Right ventricle myocardium (tissue), 1 donor: ENCODE measurements around a stretch of chr5.

DNA sequence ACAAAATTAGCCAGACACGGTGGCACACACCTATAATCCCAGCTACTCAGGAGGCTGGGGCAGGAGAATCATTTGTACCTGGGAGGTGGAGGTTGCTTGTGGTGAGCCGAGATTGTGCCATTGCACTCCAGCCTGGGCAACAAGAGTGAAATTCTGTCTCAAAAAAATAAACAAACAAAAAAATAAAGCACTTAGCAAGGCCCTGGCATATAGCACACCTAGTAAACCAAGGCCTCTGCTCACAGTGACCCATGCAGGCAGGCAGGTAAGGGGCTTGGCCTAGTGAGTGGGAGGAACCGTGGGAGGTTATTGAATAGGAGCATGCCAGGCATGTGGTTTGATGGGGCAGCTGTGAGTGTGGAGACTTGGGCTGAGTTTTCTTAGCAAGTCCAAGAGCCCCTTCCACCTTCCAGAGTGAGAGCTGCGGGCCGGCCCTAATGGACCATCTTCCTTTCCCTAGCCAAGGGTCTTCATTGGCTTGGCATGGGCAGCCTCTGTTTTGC, 4.6 kb upstream of the NDST1 start:
- PRO-cap, 2 experiments: no peak in any of the 2 experiments

- PRO-cap, 2 experiments: no peak in any of the 2 experiments
Observed at GRCh38 chr5:150508880-150509411, 1.0 kb downstream of the NDST1 start.

- PRO-cap, 2 experiments: no peak in any of the 2 experiments
Observed at GRCh38 chr5:150515356-150515859, 7.5 kb downstream of the NDST1 start.

DNA sequence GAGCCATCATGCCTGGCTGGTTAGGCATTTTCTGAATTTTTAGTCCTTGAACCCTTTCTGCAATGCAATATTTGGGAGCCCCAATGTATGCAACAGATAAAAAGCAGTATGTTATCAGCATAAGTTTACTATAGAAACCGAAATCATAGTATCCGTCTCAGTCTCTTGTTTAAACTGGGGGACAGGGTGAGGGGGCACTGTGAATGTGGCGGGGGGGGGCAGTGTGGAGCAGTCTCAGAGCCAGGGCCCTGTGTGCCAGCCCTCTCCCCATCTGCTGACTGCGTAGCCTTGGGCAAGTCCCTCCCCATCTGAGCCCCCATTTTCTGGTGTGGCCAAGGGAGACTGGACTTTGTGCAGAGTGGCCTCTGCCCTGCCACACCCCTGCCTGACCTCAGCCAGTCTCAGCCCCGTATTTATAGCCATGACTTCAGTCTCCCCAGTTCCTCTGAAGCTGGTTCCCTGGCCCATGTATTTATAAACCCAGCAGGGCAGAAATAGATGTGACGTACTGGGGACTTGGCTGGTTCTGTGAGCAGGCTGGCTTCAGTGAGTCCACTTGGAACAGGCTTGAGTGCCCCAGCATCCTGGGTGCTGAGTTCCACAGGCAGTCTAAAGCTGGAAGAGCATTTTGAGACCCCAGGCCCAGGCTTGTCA, 30.8 kb upstream of the SYNPO start:
- PRO-cap, 2 experiments: peak in 2 of 2 experiments; most common plus-strand start position 555 of the sequence (in 2); most common minus-strand start position 447 of the sequence (in 2)

DNA sequence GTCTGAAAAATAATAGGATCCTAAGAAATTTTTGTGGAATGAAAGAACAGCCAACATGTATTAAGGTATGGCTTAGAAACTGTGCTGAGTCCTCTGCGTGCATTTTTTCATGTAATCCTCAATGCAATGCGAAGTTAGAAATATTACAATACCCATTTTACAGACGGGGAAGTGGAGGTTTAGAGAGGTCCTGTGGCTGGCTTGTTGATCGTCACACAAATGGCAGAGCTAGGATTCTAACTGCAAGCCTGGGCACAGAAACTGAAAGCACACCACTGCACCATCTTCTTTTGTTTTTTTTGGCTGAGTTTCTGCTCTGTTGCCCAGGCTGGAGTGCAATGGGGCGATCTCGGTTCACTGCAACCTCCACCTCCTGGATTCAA, 23.5 kb upstream of the SYNPO start:
- PRO-cap, 2 experiments: no peak in any of the 2 experiments

DNA sequence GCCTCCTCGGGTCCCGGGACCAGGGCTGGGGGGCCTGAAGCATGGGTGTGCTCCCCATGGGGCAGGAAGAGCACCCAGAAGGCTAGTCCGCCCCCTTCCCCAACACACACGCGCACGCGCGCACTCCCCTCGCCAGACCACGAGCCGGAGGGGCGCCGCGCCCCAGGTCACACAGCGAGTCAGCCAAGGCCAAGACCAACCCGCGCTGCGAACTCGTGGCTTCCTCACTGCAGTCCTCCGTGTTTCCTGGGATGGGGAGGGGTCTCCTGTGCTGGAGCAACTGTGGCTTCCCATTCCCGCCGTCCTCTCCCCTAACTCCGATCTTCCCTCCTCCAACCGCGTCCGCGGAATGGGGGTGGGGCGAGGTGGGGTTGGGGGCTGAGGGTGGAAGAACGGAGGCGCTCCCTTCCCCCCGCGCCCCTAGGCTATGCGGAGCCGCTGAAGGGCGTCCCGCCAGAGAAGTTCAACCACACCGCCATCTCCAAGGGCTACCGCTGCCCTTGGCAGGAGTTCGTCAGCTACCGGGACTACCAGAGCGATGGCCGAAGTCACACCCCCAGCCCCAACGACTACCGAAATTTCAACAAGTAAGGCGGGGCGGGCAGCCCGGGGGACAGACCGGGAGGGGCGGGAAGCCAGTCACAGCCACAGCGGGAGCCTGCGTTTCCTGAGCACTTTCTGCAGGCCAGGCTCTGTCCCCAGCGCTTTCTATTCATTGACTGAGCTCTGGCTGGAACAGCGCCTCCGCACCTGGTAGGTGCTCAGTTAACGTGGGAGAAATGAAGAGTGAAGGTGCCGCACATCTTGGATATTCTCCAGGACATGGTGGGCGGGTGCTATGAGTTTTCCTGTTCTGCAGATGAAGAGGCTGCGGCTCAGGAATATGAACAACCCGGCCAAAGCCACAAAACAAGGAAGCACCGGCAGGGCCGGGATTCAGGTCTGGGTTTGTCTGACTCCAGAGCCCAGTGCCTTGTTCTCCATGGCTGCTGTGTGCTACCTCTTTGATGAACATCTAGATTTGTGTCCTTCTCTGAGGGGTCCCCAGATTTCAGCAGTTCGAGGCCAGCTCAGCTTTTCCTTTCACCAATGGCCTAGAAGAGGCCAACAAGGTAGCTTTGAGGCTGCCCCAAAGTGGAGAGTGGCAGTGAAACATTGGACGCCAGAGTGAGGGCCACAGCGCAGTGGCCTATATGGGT, 11.3 kb downstream of the MYOZ3 start:
- PRO-cap, 2 experiments: peak in 2 of 2 experiments; most common plus-strand start position 170 of the sequence (in 2); most common minus-strand start position 101 of the sequence (in 1)

GRCh38 chr5:150801104-150802059, 22.8 kb downstream of the SMIM3 start:
- PRO-cap, 2 experiments: no peak in any of the 2 experiments

DNA sequence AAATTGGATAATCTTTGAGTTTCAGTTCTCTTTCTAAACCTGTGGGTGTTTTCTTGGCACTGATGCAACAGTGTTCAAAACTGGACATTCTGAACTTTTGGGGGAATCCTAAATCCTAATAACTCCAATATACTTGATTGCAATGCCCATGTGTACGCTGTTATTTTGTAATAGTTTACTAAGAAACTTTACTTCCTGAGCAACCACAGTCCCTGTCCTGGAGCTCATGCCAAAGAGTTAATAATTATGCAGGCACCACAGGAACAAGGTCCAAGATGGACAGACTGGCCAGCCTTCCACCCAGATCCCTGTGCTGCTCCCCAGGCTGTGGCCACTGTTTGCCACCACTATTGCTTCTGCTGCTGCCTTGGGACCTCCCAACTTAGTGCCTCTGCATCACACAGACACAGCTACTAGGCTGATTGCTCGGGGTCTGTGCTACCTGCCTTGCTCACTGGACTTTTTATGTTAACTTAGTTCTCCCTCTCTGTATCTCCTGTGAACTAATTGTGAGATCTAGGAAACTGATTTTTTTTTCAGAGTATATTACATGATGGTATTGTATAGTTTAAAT, 14.1 kb downstream of the IRGM start:
- PRO-cap, 2 experiments: no peak in any of the 2 experiments

GRCh38 chr5:150946218-150946682, 41.5 kb upstream of the ZNF300 start:
- PRO-cap, 2 experiments: peak in 2 of 2 experiments; most common minus-strand start chr5:150946534 (in 1)

DNA sequence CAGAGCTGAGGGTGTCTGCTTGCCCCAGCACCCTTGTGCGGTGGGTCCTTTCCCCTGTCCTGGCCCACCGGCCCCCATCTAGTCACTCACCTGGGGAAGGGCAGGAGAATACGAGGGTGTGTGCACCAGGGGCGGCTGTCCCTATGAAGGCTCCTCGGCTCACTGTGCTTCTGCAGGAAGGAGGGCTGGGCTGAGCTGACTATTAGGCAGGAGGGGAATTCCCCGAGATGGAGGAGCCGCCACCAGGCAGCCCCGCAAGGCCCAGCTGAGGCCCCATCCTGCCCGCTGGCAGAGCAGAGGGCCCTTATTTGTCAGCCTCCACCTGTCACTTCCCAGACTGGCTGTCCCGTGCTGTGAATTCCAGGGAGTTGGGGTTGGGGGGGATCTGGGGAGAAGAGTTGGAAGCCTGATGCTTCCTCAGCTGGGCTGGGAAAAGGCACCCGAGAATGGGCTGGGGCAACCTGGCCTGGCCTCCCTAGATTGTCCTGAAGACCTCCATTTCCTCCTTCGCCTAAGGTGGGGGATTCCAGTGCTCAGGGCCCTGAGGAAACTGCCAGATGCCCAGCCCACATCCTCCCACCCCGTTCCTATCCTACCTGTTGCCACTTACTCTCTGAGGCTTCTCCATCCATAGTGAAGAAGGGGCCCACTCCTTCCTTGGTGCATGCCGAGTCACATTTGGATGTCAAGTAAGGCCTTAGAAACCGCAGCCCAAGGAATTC, 6.3 kb upstream of the TNIP1 start:
- PRO-cap, 2 experiments: peak in 2 of 2 experiments; most common minus-strand start position 164 of the sequence (in 1)

GRCh38 chr5:151096044-151096763, 15.4 kb upstream of the TNIP1 start:
- PRO-cap, 2 experiments: peak in 1 of 2 experiments; most common minus-strand start chr5:151096286 (in 1)

GRCh38 chr5:151104488-151105458, 23.9 kb upstream of the TNIP1 start:
- PRO-cap, 2 experiments: no peak in any of the 2 experiments

DNA sequence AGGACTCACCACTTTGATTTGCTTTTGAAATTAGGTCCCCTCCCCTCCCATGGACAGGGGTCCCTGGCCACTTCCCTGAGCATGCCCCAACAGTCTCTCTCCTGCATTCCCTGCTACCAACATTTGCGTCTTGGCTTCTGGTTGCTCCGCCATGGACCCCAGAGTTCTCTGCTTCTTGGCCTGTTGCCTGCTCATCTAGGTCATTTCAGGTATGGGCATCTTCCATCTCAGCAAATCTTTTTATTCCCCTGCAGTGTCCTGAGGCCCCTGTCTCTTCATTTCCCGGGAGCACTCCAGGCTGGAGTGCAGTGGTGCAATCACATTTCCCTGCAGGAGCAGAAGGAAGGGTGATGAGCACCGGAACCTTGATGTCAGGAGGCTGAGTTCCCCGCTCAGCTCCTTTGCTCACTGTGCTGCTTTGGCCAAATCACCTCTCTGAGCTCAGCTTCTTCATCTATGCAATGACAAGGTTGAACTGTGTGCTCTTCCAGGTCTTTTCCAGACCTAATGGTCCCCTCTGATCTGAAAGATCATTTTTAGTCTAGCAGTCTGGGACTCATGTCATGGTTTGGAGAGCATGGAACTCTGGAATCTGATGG, 11.8 kb upstream of the ANXA6 start:
- PRO-cap, 2 experiments: no peak in any of the 2 experiments

- PRO-cap, 2 experiments: no peak in any of the 2 experiments
Observed at GRCh38 chr5:151174511-151175235, 17.1 kb upstream of the ANXA6 start.

GRCh38 chr5:151221937-151222488, 1.9 kb downstream of the CCDC69 start:
- PRO-cap, 2 experiments: no peak in any of the 2 experiments

DNA sequence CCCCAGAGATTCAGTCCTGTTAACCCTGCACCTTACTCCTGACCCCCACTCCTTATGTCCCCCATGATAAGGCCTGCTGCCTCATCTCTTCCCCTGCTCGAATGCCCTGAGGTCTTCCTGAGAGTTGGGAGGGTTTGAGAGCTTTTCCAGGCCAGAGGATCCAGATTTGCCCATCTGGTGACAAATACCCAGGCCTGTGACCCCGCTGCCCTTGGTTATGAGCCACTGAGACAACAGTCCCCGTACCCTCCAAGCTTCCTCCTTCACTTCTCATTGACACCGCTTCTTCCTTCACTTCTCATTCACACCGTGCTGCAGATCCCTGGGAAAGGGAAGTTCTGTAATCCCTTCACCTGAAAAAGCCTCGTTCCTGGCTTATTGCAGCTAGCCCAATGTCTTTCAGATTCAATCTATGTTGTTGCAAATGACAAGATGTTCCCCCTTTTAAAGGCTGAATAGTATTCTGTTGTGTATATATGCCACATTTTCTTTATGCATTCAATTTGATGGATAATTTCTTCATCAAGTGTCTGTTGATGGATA, 676 bp downstream of the GM2A start:
- PRO-cap, 2 experiments: no peak in any of the 2 experiments

DNA sequence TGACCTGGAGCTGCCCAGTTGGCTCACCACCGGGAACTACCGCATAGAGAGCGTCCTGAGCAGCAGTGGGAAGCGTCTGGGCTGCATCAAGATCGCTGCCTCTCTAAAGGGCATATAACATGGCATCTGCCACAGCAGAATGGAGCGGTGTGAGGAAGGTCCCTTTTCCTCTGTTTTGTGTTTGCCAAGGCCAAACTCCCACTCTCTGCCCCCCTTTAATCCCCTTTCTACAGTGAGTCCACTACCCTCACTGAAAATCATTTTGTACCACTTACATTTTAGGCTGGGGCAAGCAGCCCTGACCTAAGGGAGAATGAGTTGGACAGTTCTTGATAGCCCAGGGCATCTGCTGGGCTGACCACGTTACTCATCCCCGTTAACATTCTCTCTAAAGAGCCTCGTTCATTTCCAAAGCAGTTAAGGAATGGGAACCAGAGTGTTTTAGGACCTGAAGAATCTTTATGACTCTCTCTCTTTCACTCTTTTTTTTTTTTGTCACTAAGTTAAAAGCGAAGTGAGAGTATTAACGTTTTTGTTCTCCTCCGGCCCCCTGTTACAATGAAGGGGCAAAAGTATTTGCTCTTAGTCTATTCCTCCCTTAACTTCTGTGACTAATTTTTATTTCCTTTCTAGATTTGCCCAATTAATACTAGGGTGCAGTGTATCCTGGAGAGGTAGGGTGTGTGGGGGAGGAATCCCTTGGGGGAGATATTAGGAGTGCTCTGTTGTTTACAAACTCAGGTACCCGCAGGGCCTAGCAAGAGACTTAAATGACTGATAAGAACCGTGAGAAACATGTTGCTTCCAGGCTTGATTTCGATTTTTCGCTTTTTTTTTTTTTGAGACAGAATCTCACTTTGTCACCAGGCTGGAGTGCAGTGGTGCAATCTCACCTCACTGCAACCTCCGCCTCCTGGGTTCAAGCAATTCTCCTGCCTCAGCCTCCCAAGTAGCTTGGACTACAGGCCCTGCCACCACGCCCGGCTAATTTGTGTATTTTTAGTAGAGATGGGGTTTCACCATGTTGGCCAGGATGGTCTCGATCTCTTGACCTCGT, 14.7 kb downstream of the GM2A start:
- PRO-cap, 2 experiments: no peak in any of the 2 experiments

DNA sequence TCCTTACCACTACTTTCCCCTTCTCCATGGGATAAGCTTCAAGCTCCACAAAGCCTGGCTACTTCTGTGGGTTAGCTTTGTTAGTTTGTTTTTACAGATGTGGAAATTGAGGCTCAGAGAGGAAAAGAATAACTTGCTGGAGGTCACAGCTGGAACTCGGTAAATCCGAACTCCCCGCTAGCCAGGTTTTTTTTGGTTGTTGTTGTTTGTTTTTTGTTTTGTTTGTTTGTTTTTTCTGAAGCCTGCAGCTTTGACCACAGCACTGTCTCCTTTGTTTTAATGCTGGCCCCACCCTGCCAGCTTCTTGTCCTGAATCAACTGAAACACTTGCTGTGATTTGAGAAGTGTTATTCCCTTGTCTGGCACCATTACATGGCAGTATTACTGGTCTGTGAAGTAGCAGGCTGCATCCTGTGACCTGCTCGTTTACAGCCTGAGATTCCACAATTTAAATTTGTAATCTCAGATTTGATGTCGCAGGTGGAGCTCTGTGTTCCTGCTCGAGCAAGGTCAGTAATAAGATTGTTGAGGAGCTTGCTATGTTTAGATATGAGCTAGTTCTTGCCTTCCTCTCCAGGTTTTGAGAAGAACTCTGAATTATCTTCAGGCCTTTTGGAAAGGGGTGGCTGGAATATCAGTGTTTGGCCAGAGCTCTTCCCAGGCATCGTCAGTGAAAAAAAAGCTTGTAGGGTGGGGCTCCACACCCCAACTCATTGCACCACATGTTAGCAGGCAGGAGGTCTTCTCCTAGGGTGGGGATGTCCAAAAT, 1.5 kb upstream of the SLC36A2 start:
- PRO-cap, 2 experiments: no peak in any of the 2 experiments

DNA sequence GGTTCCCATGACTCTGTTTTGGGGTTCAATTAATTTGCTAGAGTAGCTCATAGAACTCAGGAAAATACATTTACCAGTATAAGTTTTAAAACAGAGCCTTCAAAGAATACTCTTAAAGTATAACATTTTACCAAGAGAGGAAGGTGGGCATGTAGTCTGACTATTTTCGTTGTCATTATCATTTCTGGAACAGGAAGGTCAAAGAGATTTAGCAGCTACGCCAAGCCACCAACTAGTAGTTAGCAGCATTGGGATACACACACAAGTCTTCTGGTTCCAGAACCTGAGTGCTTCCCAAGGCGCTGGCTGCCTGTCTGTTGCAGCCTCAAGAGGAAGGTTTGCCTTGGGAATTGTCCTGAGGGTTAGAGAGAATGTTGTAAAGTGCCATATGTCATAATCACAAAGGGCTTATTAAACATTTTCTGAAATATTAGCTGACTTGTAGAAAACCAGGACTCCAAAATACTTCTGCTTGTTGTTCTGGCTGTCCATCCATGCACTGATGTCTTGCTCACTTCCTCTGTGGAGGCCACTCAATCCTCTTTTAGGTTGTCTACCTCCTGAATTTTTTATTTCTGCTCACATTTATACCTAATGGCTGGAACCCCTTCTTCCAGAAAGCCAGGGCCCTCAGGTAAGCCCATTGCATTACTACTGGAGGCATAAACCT, 46.2 kb downstream of the SLC36A1 start:
- PRO-cap, 2 experiments: no peak in any of the 2 experiments

DNA sequence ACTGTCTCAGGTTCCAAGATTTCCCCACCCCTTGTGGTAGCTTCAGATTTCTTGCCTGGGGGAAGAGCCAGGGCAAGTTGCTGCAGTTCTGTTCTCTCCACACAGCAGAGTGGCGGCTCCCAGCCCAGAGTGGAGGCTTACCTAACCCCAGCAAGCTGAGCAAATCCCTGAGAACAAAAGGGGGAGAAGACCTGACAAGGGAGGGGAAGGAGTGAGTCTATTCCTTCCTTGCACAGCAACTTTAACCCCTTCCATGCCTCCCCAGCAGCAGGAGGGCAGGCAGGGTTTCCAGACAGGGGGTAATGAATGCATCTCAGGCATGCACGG, 28.6 kb upstream of the FAT2 start:
- PRO-cap, 2 experiments: no peak in any of the 2 experiments